HTR-8/SVneo (cell line): ENCODE measurements around a stretch of chr15.

- RRBS, result no CpG with 5 or more reads among the region's 4 CpGs
Observed at GRCh38 chr15:84819158-84819996, 2.2 kb downstream of the ALPK3 start.

GRCh38 chr15:84821289-84822325 is 4.5 kb downstream of the ALPK3 start:
- RRBS, result no CpG with 5 or more reads among the region's 10 CpGs

DNA sequence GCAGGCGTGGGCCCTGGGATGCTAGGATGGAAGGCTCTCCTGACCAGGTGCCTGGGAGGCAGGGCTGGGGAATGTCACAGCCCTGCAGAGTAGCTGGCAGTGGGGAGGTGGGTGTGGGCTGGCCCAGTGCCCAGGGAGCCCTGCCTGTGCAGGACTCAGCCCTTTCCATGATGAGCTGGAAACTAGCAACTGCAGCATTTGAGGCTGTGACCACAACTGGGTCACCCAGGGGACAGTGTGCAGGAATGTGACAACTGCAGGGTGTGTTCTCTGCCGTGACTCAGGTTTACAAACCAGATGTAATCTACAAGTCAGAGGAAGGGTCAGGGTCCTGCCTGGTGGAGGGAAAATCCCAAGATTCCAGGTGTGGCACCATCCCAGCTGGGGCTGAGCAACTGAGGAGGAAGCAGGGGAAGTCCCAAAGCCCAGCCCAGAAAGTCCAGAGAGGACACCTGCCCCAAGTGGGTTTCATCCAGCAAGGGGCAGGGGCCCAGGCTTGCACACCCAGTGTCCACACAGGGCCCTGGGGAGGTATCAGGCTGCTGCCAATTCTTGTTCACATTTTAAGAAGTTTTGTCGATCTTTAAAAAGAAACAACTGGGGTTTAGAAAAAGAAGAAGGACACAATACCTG is 45.5 kb downstream of the SLC28A1 start:
- RRBS, result no CpG with 5 or more reads among the region's 3 CpGs

GRCh38 chr15:85006245-85007323 is 24.9 kb downstream of the PDE8A start:
- RRBS, result no CpG with 5 or more reads among the region's 6 CpGs

DNA sequence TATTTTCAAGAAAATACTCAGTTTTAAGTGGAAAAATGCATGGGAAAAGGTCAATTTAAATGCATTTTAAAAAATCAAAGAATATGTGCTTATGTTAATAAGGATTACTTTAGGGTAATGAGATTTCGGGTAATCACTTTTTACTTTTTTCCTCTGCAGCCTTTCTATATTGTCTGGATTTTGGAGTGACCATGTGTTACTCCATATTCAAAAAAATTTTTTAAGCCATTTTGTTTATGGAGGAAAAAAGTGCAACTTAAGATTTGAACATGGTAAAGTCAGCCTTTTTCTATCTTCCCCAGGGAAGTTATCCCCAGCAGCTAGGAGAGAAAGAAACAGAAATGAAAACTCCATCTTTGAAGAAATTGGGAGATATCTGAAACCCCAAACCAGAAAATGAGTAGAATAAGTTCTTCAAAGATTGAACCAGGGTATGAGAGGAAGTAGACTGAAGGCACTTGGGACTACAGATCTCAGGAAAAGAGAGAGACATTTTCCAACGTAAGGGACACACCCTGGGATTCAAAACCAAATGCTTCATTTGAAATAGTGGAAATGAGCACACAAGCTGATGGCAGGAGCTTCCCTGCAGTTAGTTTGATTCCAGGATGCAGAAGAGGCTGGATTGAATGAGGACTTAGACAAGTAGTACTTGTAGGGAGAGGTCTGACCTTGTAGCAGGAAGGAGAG is 51.2 kb downstream of the PDE8A start:
- RRBS, result no CpG with 5 or more reads among the region's 2 CpGs

DNA sequence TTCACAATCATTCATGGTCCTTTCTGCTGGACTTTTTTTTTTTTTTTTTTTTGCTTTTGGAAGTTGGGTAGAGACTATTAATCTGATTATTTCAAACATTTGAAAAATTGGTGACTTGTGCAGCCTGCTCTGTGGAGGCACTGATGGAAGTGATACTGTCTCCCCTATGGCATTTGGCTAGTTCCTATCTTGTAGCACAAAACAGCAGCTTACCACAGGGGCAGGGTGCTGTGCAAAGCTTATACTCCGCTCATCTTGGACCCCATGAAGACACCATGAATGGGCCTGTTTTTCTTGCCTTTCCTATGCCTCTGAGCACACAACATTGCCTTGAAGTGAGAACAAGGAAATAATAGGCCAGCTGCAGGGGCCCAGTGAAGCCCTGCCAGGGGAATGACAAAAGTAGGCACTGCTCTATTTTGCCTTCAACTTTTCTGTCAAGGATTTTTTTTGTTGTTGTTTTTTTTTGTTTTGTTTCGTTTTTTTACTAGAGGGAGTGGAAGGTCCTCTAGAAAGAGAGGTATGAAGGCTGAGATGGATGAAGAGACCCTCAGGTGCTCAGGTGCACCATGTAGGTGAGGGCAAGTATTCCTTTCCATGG is 110.3 kb downstream of the PDE8A start:
- RRBS, result no CpG with 5 or more reads among the region's 2 CpGs

DNA sequence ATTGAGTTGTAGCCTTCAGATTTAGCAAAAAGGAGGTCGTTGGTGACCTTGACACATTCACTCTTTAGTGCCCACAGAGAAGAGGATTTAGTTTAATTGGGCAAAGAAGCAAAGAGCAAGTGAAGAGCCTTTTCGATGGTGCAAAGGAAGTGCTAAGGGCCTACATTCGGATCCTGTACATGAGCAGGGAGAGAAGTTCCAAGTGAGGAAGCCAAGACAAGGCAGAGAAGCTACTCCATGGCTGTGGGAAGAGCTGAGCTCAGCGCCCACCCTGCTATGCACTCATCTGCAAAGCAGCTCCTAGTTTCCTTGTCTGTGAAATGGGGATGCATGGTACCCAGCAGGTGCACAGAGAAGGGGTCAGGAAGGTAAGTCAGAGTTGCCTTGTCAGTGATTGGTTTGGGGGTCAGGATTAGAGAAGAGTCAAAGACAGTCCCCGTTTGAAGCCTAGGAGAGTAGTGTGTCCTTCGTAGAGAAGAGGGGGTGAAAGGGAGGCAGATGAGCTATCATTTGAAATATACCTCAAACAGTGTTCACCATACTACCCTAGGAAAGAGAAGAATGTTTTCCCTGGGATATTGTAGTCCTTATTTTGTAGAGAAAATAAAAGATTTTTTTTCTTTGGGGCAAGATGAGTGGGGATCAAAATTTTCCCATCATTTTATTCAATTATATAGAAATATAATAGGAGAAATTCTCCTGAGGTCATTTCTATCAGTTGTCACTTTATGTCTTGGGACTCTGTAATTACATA is 126.6 kb downstream of the PDE8A start:
- RRBS, result no CpG with 5 or more reads among the region's 6 CpGs

DNA sequence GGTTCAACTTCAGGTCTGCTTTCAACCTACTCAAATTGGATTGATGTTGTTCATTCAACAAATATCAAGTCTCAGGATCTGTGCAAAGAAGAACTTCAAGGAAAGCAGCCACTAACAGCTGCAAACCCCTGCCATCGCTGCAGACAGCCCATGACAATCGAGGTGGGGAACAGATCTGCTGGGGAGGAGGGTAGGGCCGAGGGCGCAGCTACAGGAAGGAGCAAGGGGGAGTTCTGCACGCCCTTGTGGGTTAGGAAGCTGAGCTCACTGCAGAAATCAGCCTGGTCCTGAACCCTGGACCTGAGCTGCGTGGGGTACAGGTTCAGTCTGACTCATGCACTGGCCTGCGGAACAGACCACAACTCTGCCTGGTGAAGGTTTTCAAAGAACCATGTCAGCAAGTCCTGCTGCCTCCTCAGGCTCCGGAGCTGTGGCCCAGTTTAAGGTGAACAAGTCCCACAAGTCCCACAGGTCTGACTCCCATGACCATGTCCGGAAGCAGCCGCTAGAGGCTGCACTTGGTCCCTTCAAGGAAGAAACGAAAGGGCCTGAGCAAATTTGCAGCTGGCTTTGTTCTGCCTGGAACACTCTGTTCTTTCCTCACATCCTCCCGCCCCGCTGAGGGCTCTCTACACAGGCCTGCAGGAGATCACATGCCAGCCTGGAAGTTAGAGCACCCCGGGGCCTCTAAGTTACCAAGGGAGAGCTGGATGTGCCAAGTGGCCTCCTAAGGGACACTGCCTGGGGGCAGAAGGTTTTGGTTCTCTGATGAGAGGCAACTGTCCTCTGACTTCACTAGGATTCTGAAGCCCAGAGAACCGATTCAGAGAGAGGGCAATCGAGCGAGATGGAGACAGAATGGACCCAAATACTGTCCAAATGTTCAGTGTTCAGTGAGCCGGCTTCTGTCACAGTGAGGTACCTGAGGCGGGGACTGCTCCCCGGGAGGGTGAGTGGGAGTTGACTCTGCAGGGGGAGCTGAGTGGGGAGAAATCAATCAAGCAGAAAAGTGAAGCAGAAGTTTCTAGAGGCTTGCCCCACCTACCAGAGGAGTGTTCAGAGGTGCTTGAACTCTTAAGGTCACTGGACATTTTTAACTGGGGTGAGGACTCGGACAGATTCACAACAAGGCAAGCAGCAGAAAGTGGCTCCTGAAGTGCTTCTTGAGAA is 49.2 kb upstream of the AKAP13 start:
- RRBS, result 55% methylated on average over 4 of the region's 21 CpGs

DNA sequence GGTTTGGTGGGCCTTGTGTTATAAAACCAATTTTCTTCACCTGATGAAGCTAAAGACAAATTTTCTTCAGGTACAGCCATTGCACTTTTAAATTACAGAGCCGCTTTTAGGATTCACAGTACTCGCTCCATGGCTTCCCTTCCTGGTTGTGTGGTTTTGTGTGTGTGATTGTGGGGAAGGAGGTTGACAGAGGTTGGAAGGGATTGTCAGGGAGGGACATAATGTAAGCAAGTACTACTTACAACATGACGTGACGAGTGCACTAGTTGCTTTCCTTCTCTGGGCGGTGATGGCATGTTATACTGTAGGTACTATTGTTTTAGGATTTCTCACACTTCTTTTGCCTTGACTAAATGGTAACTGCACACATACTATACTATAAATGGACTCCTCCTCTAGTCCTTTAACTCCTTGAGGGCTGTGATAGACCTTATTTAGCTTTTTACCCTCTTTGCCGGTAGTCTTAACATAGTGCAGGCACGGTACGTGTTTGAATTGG is 2.0 kb downstream of the AKAP13 start:
- RRBS, result no CpG with 5 or more reads among the region's 8 CpGs

GRCh38 chr15:85482741-85483247 is 102.4 kb downstream of the AKAP13 start:
- RRBS, result no CpG with 5 or more reads among the region's 6 CpGs

DNA sequence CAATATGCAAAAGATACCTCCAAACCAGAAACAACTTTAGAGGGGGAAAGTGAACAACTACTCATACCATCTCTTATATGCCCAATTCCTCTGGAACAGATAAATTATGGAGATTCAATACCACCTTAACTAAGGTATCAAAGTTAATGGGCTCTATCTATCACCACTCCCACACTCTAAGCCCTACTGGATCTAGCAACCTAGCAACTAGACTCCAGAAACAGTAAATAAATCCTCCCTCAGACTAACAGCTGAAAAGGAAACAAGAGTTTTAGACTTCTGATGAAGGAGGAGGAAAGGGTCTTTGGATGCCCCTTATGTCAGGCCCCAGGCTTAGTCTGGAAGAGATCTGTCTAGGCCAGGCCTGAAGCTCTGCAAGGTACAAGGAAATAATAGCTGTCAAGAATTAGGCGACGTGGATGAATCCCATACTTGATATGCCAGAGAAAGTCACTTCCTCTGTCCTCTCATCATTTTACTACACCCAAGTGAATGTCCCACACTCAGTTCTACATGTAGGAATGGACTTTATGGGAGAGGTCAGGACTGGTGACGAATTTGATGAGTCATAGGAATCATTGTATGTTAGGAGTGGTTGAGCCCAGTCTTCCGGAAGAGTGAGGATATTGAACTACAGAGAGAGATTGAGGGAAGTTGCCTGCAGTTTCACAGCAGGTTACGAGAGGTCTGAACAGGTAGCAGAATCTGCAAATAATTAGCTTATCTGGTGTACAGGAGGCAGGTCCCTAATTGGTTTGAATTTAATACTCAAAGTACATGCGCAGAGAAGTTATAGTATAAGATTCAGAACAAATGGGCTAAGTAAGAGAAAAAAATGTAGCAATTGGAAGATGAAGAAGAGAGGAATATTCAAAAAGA is 113.9 kb downstream of the AKAP13 start:
- RRBS, result no CpG with 5 or more reads among the region's 6 CpGs

GRCh38 chr15:85504689-85505087 is 124.3 kb downstream of the AKAP13 start:
- RRBS, result no CpG with 5 or more reads among the region's 5 CpGs

- RRBS, result no CpG with 5 or more reads among the region's 5 CpGs
Observed at GRCh38 chr15:85614001-85614474, 180.7 kb downstream of the KLHL25 start.

- RRBS, result no CpG with 5 or more reads among the region's 3 CpGs
Observed at GRCh38 chr15:85621105-85621379, 173.7 kb downstream of the KLHL25 start.

DNA sequence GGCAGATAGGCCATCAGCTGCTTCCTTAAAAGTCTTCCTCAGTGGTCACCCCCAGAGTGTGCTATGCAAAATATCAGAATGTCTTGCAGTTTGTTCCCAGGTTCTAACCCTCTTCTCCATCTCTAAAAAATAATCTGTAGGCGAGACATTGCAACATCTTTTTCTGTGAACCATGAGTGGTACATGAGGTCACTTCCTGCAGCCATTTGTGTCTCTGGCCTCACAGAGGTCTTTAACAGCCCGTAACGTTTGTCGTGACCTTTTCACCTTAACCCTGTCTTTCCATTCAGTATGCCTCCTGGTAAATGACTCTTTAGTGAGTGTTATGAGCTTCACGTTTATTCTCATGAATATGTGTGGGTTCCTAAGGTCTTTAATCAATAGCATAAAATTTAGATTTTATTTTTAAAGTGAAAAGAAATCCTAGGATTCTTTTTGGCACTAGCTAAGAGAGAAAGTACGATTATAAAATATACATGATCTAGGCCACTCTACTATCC is 145.3 kb downstream of the KLHL25 start:
- RRBS, result no CpG with 5 or more reads among the region's 6 CpGs

DNA sequence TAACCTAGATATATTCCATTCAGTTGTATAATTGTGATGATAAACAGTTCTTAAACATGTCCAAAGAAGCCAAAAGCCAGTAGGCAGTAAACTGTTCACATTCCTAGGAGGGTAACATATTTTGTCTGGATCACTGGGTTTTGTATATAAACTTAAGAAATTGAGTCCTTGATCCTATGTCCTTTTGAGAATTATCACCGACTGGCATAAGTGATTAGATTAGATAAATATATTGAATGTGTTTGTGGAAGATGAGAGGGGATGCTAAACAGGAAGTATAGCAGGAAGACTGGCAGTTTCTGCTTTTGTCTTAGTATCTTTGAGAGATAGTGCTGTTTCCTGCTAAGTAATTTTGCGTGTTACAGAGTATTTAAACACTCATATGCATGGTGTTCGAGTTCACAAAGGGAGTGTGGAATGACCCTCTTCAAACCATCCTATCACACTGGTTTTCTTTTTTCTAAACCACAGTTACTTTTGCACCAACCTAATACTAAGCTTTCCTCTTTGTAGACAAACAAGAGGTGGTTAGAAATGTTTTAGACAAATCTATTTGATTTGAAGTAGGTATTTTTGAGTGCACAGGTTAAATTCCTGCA is 106.1 kb downstream of the KLHL25 start:
- RRBS, result no CpG with 5 or more reads among the region's 3 CpGs

DNA sequence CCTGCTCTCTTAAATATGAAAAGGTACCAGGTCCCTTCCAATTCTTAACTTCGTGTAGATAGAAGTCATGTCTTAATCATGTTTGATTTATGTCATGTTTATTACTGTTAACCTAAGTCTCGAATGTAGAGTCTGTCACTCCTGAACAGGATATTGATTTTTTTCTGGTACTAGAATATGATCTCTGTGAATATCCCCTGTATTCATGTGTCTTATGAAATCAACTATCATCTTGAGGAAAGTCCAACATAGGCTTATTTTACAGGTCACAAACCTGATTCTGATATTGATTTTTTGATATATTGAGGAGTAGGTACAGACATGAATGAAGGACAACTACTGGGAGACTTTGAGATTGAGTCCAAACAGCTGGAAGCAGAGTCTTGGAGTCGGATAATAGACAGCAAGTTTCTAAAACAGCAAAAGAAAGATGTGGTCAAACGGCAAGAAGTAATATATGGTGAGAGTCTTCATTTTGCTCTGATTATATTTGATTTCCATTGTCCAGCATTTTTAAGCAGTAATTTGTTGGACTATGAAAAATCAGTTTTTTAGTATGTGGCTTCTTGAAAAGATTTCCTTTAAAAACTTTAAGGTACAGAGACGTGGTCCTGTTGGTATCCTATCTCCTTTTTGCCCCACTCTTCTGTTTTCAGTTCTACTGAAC is 76.9 kb downstream of the KLHL25 start:
- RRBS, result no CpG with 5 or more reads among the region's 5 CpGs

DNA sequence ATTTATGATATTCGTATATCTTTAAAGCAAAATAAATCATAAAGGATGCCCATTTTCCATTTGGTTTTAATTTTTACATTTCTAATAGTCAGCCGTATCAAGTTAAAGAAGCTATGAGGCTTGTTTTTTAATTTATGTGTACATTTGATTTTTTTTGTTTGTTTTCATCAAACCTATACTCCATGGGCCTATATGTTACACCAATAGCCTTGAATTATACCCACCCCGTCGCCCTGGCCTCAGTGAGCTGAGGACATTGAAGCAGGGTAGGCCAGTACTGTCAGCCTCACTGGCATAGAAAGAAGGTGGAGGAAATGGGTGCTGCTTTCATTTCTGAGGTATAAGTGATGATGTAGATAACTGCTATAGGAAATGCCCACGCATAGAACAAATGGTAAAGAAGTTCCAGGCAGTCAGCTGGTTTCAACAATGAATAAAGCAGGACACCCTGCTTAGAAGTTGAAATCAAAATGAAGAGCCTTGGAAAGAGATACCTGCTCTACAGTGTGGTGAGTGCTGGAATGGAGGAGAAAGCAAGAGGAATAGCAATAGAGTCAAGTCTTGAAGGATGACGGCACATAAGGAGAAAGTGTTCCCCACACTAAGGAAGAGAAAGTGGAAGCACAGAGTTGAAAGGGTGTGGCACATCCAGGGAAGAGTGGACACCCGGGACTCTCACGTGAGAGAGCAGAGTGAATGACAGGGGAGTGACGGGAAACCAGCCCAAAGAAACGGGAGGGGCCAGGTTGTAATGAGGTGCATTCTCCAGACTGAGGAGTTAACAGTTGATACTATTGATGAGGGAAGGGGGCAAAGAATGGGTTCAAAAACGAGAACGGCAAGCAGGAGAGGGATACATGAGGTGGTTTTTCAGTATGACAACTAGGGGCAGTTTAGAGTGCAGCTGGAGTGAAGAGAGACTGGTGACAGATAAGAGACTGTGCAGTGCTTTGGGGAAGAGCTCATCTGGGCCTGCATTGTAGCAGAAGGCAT is 70.6 kb downstream of the KLHL25 start:
- RRBS, result no CpG with 5 or more reads among the region's 12 CpGs

- RRBS, result no CpG with 5 or more reads among the region's 5 CpGs
Observed at GRCh38 chr15:85724832-85725590, 69.7 kb downstream of the KLHL25 start.

GRCh38 chr15:85734843-85735176 is 59.9 kb downstream of the KLHL25 start:
- RRBS, result no CpG with 5 or more reads among the region's 6 CpGs